SP-49 (cell line): ENCODE measurements around the genes GTF3C4 and SPACA9.

- PRO-cap: no peak
Measured at GRCh38 chr9:131704350-131704892, 35.5 kb downstream of the RAPGEF1 start.

DNA sequence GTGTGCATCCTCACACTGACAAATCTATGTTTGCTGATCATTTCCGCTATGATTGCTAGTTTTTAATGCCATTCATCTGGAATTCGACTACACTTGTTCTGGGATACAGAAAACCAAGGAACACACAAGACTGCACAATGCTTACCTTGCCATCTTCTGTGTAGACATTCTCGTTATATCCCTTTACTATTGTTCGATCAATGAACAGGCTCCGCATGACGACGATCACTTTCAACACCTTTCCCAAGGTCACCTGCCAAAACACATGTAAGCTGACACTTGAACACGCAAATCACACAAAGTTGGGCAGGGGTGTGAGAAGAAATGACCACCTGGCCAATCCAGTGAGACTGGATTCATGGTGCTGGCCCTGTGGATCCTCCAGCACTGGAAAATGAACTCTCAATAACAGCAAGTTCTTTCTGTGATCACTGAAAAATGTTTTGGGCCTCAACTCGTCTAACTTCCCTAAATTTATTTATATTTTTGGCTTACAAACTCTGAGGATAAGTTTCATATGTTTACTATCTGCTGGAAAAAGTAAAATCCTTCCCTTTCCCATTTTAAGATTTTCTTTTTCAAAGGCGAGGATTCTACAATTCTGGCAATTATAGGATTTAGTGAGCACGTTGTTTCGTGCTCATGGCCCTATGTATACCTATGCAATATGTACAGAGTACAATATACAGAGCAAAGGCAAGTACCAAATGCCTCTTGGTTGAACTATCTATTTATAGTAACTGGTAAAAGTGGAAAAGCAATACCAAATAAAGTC lies 154.1 kb upstream of the RAPGEF1 start:
- PRO-cap: no peak

- PRO-cap: no peak
Measured at GRCh38 chr9:132006749-132007463, 72.8 kb downstream of the MED27 start.

DNA sequence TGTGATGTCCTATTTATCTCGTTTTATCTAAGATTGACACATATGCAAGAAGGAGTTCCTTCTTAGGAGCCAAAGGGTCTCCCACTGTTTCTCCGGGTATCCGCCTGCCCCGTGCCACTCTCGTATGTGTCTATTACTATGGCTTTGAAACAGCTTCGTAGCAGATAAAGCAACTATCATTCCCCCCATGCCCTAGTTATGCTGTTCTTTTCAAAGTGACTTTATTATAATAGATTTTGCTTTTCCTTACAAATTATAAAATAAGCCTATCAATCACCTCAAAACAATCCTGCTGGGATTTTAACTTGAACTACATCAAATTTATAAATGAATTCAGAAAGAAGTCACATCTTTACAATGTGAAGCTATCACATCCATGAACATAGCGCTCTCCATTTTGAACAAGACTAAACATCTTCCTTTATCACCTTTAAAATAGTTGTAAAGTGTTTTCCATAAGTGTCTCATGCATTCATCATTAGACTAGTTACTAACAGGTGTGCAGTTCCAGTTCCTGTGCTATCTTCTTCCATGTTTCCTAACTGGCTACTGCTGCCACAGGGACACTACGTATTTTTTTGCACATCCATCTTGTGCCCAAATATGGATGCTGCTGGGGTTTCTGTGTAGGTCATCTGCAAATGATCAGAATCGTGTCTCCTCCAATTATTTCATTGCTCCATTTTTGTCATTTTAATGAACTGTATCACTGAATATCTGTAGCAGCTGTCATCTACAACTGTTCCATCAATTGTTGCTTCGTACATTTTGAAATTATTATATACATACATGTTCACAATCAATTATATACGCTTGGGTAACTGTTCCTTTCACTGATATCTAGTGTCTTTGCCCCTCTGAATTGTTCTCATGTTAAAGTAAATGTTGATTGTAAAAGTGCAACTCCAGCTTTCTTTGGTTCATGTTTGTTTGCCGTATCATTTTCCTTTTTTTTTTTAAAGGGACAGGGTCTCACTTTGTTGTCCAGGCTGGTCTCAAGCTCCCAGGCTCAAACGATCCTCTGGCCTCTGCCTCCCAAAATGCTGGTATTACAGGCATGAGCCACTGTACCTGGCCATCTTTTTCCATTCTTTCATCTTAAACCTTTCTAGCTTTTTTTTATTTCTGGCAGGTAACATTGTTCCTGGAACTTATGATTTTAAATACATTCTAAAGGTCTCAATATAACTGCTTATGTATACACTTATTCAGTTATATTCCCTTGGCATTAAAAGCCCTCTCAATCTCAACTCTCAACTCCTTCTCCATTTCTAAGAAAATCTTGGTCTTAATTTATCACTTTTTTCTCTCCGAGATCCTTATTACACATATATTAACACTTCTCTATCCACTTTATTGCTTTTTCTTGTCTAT lies 37.6 kb downstream of the SETX start:
- PRO-cap: no peak

DNA sequence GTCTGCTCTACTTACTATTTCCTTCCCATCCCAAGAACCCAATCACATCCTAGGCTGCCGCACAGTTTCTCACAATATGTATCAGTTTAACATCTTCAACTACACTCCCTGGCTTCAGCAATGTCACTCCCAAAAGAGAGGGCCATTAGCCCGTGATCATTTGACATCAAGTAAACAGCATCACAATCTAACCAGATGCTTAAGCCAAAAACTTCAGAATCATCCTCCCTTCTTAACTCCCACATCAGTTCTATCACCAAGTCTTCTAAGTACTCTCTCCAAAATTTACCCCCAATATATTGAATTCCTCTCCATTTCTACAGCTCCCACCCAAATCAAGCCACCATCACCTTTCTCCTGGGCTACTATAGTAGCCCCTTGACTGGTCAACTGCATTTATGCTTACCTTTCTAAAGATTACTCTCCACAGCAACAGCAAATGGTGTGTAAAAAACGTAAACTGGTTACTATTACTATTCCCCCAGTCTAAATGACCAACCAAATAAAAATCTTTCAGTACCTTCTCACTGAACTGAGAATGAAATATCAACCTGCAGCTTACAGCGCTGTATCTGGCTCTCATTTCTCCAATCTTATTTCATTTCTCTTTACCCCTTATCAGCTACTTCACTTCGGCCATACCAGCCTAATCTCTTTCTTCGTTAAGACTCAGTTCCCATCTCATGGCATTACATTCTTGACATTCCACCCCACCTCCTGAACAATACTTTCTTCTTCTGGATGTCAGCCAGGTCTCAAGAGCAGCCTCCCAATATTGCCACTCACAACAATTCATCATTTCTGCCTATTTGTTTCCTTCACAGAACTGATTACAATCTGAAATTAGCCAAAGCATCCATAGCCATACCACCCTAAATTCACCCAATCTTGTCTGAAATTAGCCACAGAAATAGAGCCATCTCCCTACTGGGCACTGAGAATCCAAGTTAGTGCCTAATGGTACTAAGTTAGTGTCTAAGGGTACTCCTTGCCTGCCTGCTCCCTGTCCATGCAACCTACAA lies 35.6 kb downstream of the SETX start:
- PRO-cap: no peak

GRCh38 chr9:132669806-132670787 lies at the start of gene GTF3C4:
Gene GTF3C4, plus strand, starts transcription at chr9:132670464.
- PRO-cap: bidirectional peak, plus-strand start at chr9:132670182, minus-strand start at chr9:132670009; bidirectional peak, plus-strand start at chr9:132670472, minus-strand start at chr9:132670403

- PRO-cap: no peak
Measured at GRCh38 chr9:132716796-132717158, 46.5 kb downstream of the GTF3C4 start.

DNA sequence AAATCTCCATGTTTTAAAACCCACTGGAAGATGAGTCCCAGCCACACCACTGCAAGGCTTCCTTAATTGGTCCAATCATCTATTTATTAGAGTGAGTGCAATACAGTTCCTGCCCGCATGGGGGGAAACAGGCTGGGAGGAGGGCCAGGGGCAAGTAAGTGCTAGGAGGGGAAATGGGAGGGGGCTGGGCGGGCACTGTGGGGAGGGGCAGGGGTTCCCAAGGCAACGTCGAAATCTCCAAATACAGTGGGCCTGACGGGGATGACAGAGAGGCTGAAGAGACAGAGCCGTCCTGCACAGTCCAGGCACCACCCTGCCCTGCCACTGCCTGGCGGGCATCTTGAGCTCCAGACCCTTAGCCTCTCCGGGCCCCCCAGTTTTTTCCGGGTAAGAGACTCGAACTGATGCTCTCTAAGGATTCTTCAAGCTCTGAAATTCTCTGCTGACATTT lies 98.7 kb downstream of the GTF3C4 start:
- PRO-cap: no peak

DNA sequence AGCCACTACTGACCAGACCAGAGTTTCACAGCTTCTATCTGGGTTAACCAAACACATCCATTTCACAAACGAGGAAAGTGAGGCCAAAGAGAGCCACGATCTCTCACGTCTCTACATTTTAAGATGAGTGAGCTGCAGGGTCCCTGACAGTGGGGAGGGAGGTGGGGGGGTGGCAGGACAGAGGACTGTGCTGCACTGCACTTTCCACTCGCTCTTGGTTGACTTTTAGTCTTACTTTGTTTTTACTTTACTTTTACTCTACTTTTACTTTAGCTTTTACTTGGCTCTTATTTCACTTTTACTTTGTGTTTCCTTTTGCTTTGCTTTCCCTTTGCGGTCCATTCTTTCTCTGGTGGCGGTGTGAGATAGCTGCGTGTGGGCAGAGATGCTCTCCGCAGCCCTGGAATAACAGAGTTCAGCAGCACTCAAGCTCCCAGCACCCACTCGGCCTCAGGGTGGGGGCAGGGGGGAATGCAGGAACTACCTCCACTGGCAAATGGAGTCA lies 4.8 kb downstream of the AK8 start:
- PRO-cap: no peak

DNA sequence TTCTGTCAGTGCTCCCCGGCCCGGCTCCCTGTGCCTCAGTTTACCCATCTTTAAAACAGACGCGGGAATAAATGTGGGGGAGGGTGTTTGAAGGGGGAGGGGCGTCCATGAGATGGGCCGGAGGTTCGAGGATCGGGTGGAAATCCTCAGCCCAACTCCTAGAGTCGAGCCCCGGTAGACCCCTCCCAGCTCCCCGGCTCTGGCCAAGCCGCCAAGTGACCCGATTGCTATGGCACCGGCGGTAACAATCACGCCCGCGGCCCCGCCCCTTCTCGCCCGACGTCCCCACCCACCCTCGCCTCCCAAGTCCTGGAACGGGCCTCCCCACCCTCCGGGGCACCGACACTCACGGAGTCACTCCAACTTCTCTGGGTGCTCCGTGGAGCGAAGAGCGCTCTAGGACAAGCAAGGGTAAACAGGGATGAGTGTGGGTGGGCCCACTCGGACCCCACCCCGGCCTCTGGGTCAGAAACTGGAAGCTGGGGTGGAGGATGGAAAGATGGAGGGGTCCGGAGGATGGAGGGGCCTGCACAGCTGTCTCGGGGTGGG lies at the start of gene SPACA9:
SPACA9 (plus strand) TSS at position 295 of the 549 bp plus-strand sequence.
- PRO-cap: no peak

DNA sequence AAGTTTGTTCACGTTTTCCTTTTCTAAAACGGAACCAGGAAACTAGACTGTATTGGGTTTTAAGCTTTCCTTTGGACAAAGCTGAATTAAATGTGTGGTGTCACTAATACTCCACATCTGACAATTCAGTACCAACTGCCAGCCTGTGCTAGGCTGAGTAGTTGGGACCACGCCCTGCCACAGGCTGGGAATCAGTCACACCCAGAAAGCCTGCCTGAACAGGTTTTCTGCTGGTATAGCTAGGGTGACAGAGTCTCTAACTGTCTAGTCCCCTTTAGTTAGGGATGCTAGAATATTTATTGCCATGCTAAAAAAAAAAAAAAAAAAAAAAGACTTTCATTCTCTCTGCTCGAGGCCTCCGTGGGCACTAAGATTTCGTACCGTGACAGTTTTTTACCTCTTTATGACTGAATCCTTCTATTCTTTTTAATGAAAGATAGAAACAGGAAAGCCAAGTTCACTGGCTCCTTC lies 15.7 kb downstream of the SPACA9 start:
- PRO-cap: no peak

DNA sequence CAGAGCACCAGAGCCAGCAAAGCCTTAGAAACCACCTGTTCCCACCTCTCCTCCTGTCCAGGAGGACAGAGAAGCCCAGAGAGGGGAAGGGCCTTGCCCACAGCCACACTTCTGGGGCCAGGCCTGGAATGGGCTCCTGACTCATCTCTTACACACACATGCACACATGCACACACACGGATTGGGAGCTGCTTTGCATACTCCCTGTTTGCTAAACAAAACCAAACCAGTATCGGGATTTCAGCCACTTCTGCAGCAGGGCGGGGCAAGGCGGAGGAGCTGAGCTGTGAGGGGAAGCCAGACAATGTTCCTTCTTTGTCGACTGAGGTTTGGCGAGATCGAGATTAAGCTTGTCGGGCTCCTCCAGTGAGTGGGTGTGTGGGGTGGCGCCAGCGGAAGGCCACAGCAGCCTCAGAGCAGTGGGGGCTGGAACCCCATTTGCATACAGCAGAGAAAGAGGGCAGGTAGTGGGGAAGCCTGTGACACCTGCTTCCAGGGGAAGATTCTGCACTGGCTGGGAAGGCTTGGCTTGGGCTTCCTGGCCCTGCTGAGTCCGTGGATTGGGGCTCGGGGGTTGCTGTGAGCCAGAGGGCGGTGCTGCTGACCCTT lies 16.0 kb downstream of the GFI1B start:
- PRO-cap: no peak

DNA sequence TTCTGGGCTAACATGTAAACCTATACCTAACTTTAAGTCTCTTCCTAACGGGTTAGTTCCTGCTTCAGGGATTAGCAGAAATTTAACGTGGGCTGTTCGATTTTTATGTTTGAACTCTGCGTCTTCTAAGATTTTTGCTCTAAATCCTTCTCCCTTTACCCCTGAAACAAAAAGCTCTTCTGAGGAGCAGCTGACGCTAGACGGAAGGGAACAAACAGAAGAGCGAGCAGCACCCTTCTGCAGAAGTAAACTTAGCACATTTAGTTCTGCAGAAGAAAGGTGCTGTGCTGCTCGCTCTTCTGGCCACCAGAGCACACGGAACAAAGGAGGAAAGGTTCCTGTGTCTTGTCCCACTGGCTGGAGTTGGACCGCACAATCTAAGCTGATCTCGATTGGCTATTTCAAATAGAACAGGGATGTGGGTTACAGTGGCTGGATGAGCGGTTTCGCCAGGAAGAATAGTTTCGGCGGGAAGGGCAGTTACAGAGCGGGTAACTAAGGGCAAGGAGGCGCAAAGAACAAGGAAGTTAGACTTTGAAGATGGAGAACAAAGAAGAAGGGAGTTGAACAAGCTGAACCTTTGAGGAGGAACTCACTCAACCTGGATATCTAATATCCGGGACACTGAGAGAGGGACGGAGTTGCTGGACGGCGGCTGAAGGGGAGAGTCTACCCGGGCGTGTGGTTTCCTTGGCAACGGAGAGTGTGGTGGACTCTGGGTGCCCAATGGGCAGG lies 7.0 kb downstream of the GTF3C5 start:
- PRO-cap: no peak

DNA sequence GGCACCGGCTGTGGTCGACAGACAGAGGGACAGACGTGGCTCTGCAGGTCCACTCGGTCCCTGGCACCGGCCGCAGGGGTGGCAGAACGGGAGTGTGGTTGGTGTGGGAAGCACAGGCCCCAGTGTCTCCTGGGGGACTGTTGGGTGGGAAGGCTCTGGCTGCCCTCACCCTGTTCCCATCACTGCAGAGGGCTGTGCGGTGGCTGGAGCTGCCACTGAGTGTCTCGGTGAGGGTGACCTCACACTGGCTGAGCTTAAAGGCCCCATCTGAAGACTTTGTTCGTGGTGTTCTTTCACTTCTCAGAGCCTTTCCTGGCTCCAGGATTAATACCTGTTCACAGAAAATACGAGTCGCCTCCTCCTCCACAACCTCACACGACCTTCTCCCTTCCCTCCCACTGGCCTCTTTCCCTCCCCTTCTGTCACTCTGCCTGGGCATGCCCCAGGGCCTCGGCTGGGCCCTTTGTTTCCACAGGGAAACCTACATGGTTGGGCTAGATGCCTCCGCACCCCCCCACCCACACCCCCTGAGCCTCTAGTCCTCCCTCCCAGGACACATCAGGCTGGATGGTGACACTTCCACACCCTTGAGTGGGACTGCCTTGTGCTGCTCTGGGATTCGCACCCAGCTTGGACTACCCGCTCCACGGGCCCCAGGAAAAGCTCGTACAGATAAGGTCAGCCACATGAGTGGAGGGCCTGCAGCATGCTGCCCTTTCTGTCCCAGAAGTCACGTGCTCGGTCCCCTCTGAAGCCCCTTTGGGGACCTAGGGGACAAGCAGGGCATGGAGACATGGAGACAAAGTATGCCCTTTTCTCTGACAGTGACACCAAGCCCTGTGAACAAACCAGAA lies 660 bp upstream of the CEL start:
- PRO-cap: no peak

- PRO-cap: no peak
Measured at GRCh38 chr9:133112658-133113768, 8.0 kb downstream of the RALGDS start.

- PRO-cap: no peak
Measured at GRCh38 chr9:133144912-133145517, 18.7 kb downstream of the GBGT1 start.

DNA sequence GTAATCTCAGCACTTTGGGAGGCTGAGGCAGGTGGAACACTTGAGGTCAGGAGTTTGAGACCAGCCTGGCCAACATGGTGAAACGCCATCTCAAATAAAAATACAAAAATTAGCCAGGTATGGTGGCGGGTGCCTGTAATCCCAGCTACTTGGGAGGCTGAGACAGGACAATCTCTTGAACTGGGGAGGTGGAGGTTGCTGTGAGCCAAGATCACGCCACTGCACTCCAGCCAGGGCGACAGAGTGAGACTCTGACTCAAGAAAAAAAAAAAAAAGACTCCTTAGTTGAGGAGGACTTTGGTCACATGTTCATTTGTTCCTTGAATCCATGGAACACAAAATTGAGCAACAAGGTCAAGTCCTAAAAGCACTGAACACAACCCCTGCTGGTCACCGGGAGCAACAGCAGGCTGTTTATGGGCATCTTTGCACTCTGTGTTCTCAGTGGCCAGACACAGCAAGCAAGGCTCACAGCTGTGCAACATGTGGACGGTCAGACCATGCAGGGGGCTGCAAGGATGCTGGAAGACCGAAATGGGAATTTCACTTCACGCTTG lies 2.9 kb downstream of the GBGT1 start:
- PRO-cap: no peak

- PRO-cap: no peak
Measured at GRCh38 chr9:133350688-133351492, 2.9 kb downstream of the RPL7A start.

GRCh38 chr9:133351728-133353081 lies 4.1 kb downstream of the SURF1 start:
- PRO-cap: no peak

DNA sequence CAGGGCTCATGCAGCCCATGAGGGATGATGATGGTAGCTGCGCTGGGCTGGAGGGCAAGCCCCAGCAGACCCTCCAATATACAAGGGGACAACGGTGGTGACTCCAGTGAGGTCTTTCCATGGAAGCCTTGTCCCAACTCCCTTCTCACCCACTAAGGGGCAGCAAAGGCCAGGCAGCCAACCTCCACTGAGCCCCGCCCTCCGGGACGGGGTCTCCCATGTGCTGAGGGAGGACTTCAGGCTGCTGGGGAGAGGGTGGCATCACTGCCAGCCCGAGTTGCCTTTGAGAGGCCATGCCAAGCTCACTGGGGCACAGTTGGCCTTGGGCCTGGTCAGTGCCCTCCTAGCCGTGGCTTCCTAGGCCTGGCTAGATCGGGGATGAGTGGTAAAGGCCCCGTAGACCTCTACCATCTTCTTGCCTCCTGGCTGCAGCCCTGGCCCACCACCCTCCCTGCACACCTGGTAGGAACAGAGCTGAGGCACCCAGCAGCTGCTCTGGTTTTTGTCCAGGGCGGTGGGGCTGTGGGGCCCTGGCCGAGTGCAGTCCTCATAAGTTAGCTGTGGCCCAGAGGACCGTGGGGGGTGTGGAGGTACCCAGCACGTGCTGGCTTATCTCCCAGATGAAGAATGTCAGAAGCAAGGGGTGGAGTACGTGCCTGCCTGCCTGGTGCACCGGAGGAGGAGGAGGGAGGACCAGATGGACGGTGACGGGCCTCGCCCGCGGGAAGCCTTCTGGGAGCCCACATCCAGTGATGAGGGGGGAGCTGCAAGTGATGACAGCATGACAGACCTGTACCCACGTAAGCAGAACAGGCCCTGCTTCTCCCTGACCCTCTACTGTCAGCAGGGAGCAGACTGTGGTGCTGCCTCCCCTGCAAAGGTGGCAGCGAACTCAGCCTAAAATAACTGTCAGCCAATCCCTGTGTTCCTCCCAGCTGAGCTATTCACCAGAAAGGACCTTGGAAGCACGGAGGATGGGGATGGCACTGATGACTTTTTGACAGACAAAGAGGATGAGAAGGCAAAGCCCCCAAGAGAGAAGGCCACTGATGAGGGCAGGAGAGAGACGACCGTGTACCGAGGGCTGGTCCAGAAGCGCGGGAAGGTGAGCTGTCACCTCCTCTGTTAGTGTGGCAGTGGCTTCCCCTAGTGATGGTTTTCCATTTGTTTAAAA lies 3.4 kb downstream of the SURF2 start:
- PRO-cap: no peak